Myometrial cell (primary cell): ENCODE data around the gene ZNF484.

DNA sequence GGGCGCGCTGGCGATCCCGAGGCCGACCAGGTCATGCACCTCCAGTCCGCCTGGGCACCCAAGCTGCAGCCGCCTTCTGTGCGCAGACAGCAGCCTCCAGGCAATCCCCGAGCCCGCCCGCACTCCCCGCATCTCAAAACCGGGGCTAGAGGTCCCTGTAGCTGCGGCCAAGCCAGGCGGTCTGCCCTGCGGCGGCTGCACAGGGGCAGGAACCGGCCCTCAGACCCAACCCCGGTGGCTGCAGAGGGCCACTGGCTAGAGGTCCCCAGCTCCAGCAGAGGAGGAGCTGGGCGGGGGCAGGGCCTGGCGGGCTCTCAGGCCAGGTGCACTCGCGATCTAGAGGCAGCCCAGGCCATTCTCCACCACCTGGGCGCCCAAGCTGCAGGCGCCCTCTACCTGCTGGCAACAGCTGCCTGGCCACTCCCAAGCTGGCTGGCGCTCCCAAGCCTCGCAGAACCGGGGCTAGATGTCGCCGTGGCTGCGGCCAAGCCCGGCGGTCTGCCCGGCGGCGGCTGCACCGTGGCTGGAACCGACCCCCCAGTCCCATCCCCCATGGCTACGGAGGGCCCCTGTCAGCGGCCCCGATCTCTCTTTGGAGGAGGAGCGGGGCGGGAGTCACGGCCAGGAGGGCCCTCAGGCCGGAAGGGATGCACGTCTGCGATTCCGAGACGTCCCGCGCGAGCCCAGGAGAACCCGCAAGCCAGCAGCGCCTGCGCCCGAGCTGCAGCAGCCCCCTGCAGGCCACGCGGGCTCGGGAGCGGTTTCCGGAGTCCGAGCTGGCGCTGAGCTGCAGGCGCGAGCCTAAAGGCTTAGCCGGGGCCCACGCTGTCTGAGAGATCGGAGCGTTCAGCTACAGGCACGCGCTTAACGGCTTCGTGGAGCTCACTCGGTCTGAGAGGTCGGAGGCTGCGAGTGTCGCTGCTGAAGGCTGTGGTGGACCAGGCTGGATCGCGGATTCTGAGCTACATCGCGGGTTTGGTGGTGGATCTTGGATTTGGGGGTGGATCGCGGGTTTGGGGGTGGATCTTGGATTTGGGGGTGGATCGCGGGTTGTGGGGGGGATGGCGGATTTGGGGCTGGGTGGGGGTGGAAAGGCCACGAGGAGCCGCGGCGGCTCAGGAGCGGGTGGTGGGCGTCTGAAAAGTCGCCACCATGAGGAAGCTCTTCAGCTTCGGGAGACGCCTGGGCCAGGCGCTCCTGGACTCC lies 44.3 kb upstream of the BICD2 start:
- RAMPAGE, long total RNA: no peak

DNA sequence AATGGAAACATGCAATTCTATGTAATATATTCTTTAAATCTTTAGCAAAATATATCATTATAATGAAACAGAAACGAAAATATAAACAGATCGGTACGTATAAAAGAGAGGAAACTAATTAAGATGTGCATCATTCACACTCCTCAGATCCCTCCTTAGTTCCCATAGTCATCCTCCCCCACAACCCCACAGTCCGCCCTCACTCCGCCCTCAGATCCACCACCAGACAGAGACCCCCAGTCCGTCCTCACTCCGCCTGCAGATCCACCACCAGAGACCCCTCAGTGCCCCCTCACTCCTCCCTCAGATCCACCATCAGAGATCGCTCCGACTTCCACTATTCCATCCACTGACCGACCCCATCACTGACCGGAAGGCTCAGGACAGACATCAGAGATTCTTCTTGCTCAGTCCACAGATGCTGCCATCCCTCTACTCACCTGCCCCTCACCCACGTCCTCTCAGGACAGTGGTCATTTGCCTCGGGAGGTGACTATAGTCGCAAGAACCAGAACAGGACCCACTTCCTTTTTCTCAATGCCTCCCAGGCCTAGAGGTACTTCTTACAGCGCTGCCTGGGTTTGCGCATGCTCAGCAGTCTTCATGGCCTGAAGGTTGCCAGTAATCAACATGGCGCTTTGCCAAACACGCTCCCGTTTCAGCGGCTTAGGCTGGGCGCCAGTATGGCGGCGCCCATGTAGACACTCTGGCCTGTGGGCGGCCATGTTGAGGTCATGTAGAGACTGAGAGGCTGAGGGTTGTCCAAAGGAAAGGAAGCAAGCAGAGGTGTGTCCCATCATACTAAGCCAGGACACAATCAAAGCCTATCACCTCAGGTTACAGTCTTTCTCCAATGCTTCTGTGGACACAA lies at the start of gene ZNF484:
Gene ZNF484, minus strand, starts transcription at position 589 of the 871 bp plus-strand sequence.
- RAMPAGE, long total RNA: start-site peak on the minus strand centred at position 568 of the sequence, 20 bp wide, 49 and 69 reads in 2 replicates

DNA sequence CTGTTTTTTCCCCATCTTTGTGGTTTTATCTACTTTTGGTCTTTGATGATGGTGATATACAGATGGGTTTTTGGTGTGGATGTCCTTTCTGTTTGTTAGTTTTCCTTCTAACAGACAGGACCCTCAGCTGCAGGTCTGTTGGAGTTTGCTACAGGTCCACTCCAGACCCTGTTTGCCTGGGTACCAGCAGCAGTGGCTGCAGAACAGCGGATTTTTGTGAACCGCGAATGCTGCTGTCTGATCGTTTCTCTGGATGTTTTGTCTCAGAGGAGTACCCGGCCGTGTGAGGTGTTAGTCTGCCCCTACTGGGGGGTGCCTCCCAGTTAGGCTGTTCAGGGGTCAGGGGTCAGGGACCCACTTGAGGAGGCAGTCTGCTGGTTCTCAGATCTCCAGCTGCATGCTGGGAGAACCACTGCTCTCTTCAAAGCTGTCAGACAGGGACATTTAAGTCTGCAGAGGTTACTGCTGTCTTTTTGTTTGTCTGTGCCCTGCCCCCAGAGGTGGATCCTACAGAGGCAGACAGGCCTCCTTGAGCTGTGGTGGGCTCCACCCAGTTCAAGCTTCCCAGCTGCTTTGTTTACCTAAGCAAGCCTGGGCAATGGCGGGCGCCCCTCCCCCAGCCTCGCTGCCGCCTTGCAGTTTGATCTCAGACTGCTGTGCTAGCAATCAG lies 27.3 kb upstream of the ZNF484 start:
- RAMPAGE, long total RNA: no peak

DNA sequence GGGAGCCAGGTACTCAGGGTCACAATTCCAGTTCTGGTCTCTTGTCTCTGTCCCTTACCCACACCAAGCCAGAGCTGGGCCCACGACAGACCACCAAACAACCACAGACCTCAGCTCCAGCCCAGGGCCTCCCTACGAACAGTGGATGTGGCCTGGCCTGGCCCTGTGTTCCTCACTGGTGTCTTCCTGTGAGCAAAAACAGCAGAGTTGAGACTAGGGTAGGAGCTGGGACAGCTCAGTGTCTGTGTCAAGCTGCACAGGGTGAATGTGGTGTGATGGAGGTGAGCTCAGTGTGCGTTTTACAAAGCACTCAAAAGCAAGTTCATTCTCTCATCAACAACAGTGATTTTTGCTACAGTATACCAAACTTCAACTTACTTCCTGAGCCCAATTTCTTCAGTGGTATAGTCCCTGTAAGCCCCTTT lies 33.3 kb upstream of the SUSD3 start:
- RAMPAGE, long total RNA: no peak

GRCh38 chr9:93033332-93034234 lies 24.9 kb upstream of the SUSD3 start:
- RAMPAGE, long total RNA: no peak

GRCh38 chr9:93093323-93093934 lies 2.6 kb upstream of the CARD19 start:
- RAMPAGE, long total RNA: no peak

DNA sequence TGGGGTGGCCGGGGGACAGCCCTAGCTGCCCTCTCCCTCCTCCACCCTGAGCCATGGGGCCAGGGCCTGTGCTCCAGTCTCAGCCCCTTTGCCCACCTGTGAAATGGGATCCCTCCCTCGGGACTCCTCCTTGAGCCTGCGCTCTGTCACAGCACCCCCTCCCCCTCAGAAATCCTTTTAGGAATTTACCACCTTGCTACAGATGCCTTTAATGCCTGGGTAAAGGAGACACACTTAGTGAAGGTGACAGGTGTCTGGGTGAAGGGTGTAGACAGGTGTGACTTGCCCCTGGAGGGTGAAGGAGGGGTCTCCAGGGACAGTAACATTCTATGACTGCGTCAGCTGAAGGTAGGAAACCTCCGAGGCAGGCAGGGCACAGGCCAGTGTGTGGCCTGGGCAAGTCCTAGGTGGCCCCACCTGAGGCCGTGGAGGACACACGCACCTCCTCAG lies 18.0 kb downstream of the CARD19 start:
- RAMPAGE, long total RNA: no peak

- RAMPAGE, long total RNA: no peak
Observed at GRCh38 chr9:93126797-93127415, 7.1 kb downstream of the NINJ1 start.

DNA sequence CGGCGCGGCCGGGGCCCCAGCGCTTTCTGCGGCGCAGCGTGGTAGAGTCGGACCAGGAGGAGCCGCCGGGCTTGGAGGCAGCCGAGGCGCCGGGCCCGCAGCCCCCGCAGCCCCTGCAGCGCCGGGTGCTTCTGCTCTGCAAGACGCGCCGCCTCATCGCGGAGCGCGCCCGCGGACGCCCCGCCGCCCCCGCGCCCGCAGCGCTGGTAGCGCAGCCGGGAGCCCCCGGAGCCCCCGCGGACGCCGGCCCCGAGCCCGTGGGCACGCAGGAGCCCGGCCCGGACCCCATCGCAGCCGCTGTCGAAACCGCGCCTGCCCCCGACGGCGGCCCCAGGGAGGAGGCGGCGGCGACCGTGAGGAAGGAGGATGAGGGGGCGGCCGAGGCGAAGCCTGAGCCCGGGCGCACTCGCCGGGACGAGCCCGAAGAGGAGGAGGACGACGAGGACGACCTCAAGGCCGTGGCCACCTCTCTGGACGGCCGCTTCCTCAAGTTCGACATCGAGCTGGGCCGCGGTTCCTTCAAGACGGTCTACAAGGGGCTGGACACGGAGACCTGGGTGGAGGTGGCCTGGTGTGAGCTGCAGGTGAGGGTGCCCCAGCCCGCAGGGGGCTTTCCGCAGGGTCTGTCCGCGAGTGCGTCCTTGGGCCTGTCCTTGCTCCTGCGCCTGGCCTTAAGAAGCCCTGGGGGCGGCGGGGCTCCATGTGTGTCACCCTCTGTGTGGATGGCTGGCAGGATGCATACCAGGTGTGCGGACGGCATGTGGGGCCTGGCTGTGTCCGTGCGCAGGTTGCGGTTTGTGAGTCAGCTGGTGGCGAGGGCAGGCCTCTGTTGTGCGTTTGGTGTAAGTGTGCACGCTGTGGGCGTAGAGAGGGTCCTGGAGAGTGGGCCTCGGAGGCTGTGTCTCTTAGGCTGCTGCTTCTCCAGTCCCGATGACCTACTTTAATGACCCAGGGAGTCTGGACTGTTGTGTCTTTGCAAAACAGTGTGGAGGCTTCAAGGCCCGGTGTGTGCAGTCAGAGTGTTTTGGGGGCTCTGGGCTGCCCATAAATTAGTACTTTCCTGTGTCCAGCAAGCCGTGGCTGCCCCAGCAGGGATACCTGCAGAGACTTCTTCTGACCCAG lies 1.4 kb downstream of the WNK2 start:
- RAMPAGE, long total RNA: no peak

DNA sequence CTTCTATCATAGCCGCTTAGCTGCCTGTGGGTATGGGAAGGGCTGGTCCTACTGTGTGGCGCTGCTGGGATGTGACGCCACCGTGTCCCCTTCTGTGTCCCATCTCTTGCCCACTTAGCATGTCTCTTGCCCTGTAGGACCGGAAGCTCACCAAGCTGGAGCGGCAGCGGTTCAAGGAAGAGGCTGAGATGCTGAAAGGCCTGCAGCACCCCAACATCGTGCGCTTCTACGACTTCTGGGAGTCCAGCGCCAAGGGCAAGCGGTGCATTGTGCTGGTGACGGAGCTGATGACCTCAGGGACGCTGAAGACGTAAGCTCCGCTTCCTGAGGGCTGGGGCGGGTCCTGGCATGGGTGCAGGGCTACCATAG lies 45.6 kb downstream of the WNK2 start:
- RAMPAGE, long total RNA: no peak

- RAMPAGE, long total RNA: no peak
Observed at GRCh38 chr9:93245164-93245510, 61.2 kb downstream of the WNK2 start.

DNA sequence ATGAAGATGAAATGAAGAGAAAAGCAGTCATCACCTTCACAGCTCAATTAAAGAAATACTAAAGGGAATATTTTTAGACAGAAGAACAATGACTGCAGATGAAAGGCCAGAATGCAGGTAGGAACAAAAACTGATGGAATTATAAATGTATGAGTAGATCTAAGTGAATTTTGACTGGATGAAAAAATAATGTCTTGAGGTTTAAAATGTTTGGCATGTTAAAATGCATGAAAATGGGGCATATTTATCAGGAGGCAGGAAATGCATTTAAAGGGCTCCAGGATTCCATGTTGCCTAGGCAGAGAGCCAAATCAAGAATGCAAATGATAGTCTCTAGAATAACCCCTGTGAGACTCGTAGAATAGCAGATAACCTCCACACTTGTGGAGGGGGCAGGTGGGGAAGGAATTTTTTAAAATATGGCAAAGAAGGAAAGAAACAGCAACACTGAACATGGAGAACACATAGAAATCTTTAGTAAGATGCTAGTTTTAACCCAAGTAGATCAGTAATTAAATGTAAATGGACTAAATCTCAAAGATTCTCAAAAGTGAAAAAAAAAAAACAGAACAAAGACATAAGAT lies 98.1 kb downstream of the WNK2 start:
- RAMPAGE, long total RNA: no peak

- RAMPAGE, long total RNA: no peak
Observed at GRCh38 chr9:93506827-93507746, 53.7 kb upstream of the FAM120AOS start.

DNA sequence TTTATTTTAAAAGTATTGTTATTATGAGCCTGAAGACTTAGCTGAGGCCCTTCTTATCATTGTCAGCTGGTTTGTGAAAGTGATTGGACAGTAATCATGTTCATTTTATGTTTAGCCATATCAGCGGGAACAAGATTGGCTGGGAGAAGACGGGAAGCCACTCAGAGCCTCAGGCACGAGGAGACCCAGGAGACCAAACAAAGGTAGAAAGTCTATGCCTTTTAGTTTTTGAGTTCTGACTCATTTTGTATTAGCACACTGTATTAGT lies 49.4 kb upstream of the PHF2 start:
- RAMPAGE, long total RNA: no peak

DNA sequence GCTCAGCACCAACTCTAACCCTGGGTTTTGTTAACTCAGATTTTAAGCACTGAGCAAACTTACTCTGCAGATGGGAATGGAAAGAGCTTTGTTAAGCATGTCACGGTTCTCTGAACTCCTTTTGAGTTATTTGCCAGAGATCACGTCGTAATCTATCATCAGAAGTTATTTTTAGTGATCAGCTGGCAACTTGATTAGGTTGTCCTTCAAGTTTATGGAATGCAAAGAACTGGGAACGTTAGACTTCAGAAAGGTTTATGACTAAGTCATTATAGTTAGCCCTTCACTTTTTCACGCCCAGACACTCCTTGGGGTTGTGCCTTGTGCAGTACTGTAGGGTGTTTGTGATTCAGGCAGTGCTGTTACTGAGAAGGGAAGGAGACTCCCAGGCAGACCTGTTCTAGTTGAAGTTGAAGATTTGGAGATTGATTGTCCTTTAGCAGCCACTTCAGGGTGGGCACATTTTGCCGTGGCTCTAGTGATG lies 26.8 kb upstream of the PHF2 start:
- RAMPAGE, long total RNA: no peak

- RAMPAGE, long total RNA: no peak
Observed at GRCh38 chr9:93558332-93558866, 18.0 kb upstream of the PHF2 start.

GRCh38 chr9:93594004-93594539 lies 17.7 kb downstream of the PHF2 start:
- RAMPAGE, long total RNA: no peak

- RAMPAGE, long total RNA: no peak
Observed at GRCh38 chr9:93951107-93951646, 4.0 kb downstream of the BARX1 start.

DNA sequence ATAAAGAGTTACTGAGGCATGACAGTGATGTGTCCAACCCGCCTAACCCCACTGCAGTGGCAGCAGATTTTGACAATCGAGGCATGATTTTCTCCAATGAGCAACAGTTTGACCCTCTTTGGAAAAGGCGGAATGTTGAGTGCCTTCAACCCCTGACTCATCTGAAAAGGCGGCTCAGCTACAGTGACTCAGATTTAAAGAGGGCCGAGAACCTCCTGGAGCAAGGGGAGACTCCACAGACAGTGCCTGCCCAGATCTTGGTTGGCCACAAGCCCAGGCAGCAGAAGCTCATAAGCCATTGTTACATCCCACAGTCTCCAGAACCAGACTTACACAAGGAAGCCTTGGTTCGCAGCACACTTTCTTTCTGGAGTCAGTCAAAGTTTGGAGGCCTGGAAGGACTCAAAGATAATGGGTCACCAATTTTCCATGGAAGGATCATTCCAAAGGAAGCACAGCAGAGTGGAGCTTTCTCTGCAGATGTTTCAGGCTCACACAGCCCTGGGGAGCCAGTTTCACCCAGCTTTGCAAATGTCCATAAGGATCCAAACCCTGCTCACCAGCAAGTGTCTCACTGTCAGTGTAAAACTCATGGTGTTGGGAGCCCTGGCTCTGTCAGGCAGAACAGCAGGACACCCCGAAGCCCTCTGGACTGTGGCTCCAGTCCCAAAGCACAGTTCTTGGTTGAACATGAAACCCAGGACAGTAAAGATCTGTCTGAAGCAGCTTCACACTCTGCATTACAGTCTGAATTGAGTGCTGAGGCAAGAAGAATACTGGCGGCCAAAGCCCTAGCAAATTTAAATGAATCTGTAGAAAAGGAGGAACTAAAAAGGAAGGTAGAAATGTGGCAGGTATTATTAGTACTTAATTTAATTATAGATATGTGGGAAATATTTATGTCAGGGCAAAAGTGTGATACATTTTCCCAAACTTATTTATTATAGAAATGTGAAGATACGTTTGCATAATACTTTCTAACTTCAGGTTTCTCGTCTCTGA lies 13.8 kb downstream of the PTPDC1 start:
- RAMPAGE, long total RNA: no peak

- RAMPAGE, long total RNA: no peak
Observed at GRCh38 chr9:94176895-94177407, 82.1 kb upstream of the ZNF169 start.